ENCODE results near the gene ARVCF.

DNA sequence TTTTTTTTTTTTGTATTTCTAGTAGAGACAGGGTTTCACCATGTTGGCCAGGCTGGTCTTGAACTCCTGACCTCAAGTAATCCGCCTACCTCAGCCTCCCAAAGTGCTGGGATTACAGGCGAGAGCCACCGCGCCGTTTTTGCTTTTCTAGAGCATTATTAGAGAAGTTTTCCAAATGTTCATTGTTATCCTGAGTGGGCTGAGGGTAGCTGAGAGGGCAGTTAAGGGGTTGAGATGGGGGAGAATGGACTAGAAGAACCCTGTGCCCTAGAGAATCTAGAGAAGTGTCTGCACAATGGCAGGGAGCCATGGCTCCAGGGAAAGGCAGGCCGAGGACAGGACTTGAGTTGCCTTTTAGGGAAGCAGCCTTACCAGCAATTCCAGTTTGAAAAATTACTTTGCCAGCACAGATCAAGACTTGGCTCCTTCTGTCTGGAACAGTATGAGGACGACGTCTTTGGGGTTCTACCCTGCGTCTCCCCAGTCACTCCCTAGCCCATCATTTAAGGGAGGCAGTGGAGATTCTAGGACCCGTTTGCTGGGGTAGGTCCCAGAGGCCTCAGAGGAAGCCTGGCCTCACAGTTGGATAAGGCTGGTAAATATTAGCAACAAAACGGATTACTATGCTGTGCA lies 25.7 kb upstream of the MICAL3 start:
- PRO-cap, result no peak

GRCh38 chr22:18091416-18092717 lies 14.1 kb downstream of the PEX26 start:
- PRO-cap, result no peak

DNA sequence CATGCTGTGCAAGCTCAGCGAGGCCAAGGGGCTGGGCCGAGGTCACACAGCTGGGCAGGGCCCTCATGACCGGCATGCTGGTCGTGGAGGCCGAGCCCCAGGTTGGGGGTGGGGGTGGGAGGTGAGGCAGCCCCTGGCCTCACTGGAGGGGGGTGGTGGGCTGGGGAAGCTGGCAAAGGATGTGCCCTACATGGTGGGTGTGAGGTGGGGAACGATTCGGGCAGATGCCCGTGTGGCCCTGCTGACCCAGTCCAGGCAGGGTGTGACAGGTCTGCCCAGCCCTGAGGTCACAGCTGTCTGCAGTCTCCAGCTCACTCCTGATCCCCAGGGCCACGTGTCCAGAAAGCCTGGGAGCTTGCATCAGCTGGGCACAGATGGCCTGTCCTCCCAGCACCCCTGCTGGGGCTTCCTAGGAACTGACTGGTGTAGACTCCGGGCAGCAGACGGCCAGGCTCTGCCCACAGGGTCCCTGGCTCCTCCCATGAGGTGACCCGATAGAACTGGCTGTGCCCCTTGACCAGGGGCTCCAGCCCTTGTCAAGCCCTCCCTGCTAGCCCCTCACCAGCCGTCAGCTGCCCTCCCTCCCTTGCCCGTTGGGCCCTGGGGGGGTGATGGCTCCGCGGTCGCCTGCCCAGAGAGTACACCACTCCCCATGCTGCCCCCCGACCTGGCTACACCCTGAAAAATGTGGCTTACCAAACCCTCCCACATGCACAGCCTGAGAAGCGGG lies 31.5 kb upstream of the PRODH start:
- PRO-cap, result no peak

DNA sequence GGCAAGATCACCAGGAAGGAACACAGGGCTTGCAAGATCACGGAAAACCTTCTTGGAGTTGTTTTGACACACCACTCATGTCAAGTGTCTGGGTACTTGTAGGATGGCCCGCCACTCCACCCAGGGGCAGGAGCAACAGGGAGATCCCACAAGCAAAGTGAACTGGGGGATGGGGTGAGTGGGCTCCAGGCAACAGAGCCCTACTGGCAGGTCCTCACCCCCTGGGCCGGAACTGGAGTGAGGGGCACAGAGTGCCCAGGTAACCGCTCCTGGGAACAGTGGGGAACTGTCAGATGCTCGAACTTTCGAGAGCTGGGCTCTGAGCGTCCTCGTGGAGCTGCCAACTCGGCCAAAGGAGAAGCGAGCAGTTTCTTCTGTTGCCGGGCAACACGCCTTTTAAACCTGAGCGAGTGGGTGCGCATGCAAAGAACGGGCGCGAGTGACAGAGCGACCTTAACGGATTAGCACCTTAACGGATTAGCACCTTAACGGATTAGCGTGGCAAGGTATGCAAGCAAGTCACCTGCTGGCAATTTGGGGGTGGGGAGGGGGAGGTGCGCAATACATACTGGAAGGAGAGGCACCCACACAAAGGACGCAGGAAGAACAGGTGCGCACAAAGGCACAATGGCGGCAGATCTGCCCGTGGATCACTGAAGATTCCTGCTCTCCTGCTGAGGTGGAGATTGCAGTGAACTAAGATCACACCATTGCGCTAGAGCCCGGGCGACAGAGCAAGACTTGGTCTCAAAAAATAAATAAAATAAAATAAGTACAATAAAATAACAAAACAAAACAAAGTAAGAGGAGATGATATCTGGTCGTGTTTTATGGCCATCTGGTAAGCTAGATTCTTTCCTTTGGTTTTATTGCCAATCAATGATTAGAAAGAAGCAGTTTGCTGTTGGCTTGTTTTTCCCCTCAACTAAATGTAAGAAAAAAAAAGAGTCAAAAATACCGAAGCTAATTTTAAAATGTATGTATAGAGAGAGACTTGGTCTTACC lies 61.9 kb upstream of the PRODH start:
- PRO-cap, result no peak

- PRO-cap, result bidirectional peak, plus-strand start at chr22:19122719, minus-strand start at chr22:19122395
These were observed 293 bp upstream of the DGCR2 start for GRCh38 chr22:19122514-19122895.

DNA sequence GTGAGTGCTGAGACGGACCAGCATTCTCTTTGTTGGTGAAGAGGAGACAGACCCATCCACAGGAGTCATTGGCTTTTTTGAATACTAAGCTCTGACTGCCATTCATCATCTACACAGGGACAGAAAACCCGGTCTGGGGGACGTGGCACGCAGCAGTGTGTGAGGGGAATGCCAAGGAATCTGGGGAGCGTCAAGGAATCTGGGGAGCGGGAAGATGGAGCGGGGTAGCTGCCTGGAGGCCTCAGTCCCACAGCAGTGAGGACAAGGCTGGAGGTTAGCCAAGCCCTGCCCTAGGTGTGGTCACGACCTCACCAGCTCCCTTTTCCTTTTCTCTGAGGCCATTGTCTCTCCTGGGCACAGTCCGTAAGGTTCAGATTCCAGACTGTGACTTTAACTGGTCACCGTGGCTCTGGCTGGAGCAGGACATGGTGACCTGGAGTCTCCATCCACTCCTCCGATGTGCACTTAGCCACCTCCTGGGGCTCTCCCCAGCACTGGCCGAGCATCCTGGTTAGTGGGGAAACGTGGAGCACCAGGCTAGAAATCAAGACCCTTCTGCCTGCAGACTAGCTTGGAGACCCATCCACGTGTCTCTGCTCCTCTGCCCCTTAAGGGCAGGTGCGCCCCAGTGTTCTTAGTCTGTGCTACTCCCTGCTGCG lies 5.5 kb downstream of the SLC25A1 start:
- PRO-cap, result no peak

GRCh38 chr22:19350694-19351628 lies 59.4 kb upstream of the CLTCL1 start:
- PRO-cap, result no peak

- PRO-cap, result no peak
These were observed 33.6 kb downstream of the HIRA start for GRCh38 chr22:19397709-19398493.

DNA sequence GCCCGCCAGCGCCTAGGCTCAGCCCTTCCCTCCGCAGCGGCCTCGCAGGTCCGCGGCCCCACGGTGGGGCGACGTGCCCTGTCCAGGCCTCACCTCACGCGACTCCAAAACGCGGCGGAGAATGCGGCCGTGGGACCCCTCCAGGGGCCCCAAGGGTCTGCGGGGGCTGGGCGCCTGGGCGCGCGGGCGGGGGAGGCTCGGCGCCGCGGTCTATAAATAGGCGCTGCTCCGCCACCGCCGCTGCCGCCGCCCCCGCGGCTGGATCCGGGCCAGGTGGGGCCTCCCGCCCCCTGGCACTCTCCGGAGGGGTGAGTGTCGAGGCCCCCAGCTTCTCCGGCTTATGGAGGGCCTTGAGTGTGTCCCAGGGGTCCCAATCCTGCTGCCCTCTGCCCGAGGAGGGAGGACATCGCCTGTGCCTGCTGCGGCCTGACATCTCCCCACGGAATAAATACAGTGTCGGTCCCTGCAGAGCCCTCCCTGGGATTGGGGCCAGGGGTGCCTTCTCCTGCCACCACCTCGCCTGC lies 4.4 kb upstream of the GP1BB start:
- PRO-cap, result no peak

GRCh38 chr22:19719429-19720391 lies 3.6 kb upstream of the GP1BB start:
- PRO-cap, result no peak

- PRO-cap, result no peak
These were observed 19.7 kb downstream of the TBX1 start for GRCh38 chr22:19780305-19780711.

DNA sequence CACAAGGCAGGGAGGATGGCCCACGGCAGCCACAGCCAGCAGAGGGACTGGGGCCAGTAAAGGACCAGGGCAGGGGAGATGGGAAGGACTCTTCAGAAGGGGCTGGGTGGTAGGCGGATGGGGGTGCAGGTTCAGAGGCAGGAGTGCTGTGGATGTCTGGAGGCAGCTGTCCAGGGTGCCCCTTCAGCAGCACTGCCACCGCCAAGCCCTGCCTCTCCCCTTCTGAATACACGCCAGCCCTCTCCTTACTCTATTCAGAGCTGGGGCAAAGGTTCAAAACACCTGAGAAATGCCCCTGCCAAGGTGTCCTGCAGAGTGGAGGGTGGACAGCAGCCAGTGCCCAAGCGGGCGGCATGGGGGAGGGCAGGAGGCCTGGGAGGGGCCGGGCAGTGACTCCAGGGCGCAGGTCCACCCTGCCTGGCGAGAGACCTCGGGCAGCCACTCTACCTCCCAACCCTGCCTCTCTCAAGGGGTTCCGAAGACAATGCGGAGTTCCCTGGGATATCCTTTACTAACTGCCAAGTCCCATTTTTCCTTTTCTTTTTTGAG lies 31.9 kb downstream of the GNB1L start:
- PRO-cap, result no peak

GRCh38 chr22:19844003-19845079 lies 10.3 kb downstream of the GNB1L start:
- PRO-cap, result no peak

DNA sequence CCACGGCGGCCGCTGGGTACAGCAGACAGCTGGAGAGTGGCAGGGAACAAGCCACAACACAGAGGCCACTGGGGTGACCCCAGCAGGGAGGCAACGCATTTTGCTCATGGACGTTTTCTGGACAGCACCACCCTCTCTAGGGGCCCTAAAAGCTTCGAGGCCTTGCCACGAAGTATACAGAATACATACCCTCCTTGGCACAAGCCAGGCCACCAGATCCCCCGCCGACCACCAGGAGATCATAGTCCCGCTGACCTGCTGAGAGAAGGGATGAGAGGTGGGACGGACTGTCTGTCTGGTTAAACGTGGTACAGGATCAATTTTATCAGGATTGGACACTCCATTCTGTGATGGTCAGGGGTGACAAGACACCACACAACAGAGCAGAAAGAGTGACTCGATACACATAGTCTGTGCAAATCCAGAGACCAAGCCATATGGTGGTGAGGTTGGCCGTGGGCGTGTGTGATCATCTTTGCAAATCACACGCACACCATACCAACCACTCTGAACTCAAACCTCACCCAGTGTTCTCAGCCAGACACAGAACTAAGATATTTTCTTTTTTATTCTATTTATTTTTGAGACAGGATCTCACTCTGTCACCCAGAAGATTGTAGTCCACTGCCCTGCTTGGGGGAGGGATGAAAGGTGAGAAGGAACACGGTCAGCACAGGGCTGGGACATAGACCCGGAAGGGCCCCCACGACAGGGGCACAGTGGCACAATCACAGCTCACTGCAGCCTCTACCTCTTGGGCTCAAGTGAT lies 10.5 kb upstream of the COMT start:
- PRO-cap, result no peak

- PRO-cap, result no peak
These were observed 17.7 kb upstream of the TXNRD2 start for GRCh38 chr22:19958915-19960044.

DNA sequence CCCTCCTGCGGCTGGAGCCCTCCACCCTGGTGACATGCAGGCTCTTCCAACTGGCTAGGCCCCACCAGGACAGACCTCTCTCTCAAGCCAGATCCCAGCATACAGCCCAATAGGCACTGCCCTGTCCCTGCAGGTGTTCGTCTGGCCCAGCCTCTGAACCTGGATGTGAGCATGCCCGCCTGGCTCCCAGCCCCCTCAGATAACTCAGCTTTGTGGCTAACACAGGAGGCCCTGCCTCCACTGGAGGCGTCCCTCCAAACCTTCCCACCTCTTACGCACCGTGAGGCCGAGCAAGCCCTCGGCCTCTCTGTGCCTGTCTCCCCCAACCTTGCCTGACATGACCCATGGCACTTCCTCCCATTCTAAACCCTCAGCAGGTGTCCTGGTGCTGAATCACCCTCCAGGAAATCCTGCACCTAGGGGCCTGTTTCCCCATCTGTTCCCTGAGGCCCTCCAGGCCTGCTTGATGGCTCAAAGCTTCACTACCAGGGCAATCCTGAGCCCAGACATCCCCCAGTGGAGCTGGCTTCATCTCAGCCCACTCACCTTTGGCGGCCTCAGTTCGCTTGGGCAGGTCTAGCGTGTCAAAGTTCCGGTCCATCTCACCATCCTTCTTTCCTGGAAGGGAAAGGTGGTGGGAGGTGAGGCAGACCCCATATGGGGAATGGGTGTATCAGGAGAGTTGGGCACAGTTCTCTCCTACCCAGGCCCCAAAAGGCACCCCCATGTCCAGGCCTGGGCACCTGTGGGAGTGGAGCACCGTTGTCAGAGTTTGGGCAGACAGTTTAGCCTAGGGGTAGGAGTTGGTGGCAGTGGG lies 33.7 kb upstream of the TXNRD2 start:
- PRO-cap, result no peak

- PRO-cap, result no peak
These were observed at the start of gene ARVCF for GRCh38 chr22:20016008-20017106. Gene ARVCF, minus strand, starts transcription at chr22:20016823.

- PRO-cap, result no peak
These were observed 1.2 kb upstream of the ARVCF start for GRCh38 chr22:20017896-20018111.

- PRO-cap, result no peak
These were observed 8.5 kb upstream of the RANBP1 start for GRCh38 chr22:20107193-20107973.

GRCh38 chr22:20246802-20247484 lies 21.2 kb downstream of the RTN4R start:
- PRO-cap, result no peak

Data from neutrophil (primary cell).